Mesenteric fat pad (tissue), 1 donor: ENCODE measurements around the gene USH1C.

- PRO-cap = no peak
Measured at GRCh38 chr11:16967262-16967658, 47.0 kb downstream of the PLEKHA7 start.

DNA sequence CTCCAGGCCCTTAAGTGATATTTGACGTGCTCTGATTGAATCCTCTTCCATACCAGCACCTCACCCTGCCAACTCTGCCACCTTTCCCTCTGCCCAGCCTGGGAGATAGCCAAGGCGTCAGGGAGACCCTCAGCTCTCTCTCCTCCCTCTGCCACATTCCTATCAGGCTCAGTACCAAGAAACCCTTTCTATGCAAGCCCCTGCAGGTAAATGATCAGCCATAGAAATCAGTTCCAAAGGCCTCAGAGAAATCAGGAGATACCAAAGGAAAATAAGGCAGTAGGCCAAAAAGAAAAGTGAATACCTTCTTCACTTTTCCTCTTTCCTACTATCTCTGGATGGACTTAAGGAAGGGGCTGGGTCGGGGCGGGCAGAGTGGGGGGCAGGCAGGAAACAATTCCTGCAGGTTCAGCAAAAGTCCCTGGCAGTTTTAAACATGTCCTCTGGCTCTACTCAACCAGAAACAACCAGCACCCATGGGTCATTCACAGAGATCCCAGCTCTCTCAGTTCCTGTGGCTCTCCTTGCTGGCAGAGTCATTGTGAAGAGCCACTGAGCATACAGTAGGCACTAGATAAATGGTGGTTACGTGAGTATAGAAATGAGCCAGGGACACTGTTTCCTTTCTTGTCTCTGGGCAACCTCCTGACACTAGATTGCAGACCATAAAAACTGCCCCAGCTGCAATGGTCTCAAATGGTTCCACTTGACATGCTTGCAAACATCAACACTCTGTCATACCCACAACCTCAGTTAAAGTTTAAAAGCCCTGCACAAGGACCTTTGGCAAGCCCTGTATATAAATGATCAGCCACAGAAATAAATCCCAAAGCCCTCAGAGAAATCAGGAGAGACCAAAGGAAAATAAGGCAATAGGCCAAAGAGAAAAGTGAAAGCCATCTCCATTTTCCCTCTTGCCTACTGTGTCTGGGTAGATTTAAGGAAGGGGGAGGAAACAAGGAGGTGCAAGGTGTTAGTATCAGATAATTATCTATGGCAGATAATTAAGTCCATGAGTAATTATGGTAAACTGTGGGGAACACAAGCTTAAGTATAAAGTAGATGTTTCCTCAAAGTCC, 20.9 kb downstream of the PLEKHA7 start:
- PRO-cap = no peak

DNA sequence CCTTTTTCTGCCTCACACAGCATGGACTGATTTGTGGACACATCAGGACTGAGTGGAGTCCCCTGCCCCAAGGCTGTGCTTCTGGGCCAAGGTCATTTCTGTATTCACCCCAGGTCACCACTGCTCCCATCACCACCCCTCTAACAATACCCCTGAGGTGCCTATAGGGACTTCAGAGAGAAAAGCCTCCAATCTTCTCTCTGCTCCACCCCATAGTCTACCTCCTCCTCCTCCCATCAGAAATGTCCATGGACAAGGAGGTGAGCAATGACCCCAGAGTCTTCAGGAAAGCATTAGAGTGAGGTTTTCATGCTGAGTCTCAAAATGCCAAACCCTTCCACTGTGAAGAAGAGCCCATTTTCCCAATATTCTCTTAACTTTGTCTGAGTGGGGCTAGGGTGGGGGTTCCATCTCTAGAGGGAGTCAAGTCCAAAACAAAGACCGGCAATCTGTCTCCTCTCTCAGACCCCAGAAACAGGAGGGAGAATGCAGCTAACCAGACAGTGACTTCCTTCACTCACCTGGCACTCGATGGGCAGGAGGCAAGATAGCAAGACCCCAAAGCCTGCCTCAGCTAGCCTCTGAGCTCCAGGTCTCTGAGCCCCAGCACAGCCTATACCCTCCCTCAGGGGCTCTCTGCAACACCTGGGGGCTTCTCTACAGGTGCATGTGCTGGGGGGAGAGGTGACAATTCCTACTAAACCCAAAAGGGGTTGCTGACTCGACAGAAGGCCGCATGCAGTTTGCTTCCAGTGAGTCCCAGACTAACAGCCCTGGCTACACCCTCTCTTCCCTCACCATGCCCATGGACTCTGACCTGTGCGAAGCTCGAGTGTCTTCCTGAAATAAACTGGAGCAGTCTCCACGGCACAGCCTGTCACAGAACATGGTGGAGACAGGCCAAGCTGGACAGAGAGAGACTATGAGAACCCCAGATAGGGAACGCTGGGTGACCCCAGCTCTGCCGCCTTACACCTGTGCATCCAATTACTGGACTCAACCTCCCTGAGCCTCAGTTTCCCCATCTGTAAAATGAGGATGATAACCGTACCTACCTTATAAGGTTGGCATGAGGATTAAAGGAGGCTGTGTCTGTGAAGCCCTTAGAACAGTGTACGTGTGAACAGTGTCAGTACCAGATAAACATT, 16.8 kb downstream of the PLEKHA7 start:
- PRO-cap = no peak

DNA sequence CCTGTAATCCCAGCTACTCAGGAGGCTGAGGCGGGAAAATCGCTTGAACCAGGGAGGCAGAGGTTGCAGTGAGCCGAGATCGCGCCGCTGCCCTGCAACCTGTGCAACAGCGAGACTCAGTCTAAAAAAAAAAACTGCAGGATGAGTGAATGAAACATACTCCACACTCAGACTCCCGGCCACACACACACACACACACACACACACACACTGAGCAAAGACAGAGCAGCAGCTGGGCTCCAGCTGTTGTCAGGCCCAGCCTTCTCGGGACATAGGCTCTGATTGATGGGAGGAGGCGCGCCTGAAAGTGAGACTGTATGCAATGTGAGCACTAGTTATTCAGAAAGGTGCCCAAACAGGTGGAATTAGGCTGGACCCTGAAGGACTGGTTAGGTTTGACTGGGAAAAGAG, 1.5 kb upstream of the PLEKHA7 start:
- PRO-cap = no peak

DNA sequence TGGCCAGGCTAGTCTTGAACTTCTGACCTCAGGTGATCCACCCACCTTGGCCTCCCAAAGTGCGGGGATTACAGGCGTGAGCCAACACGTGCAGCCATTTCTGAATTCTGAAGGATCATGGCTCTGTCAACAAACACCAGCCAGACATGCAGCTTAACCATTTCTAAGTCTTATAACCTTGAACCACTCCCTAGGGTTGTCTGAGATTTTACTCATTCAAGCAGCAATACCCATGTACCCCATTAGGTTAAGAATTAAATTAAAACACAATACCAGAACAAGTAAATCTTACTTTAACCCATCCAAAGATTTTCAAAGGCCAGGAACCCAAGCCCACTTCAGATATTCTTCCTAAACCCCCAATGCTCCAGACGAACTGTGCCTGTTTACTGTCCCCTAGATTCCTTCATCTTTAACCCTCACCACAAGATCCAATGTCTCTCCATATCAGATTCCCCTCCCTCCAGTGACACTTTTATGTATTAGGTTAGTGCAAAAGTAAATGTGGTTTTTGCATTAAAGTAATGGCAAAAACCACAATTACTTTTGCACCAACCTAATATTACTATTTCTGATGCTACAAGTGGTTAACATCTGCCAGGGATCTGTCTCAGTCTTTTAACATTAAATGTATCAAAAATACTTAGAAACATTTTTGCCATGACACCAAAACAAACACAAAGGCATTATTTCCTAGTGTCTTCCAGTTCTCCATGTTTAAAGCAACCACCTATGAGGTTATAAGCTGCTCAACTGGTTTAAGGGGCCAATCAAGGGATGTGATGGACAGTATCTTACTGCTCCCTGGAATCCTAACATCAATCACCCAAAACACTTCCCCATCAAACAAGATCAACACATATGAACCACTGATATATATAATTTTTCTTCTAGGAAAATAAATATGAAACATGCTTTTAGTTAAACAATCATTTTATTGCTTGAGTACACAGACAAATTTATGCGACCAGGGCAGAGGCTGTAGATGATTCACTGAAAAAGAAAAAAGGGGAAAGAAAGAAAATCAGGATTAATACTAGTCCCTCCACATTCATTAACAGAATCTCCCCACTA, 3.7 kb downstream of the RPS13 start:
- PRO-cap = no peak

DNA sequence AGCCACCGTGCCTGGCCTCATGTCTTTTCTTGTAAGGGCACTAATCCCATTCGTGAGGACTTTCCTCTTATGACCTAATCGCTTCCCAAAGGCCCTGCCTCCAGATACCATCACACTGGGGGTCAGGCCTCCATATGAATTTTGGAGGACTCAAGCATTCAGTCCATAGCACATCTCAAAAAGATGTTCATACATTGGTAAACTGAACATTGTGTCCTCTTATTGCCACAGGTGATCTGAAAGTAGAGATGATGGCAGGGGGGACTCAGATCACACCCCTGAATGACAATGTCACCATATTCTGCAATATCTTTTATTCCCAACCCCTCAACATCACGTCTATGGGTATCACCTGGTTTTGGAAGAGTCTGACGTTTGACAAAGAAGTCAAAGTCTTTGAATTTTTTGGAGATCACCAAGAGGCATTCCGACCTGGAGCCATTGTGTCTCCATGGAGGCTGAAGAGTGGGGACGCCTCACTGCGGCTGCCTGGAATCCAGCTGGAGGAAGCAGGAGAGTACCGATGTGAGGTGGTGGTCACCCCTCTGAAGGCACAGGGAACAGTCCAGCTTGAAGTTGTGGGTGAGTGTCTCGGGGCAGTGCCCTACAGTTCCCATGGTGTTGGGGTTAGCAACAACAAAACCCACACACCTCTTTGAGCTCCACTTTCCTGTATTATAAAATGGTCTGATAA, 5.0 kb downstream of the NCR3LG1 start:
- PRO-cap = no peak

DNA sequence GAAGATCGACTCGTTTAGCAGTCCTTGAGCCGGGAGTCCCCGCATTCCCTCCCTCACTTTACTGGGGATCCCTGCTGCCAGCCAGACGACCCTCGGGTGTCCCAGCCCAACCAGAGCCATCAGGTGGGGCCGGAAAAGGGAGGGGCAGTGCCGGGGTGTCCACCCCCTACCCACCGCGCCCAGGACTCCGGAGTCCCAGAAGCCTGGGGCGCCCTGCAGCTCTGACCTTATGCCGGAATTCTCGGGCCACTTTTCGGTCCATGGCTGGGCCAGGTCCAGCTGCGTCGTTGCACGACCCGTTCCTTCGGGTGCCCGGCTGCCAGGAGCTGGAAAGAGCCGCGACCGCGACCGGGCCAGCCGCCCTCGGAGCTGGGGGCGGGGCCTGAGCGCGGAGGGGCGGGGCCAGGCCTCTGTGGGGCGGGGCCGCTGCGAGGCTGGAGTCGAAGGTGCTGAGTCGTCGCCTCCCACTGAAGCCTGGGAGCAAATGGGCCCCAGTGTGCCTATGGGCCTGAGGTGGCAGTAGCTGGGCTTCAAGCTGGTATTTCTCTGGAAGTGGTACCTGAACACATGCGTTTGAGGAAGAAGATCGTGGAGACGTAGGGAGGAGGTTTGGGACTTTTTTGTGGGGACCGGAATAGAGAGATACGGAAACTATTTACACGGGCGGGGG, at the start of gene USH1C:
TSS of gene USH1C (minus strand) at position 371 of the 670 bp plus-strand sequence.
- PRO-cap = no peak

DNA sequence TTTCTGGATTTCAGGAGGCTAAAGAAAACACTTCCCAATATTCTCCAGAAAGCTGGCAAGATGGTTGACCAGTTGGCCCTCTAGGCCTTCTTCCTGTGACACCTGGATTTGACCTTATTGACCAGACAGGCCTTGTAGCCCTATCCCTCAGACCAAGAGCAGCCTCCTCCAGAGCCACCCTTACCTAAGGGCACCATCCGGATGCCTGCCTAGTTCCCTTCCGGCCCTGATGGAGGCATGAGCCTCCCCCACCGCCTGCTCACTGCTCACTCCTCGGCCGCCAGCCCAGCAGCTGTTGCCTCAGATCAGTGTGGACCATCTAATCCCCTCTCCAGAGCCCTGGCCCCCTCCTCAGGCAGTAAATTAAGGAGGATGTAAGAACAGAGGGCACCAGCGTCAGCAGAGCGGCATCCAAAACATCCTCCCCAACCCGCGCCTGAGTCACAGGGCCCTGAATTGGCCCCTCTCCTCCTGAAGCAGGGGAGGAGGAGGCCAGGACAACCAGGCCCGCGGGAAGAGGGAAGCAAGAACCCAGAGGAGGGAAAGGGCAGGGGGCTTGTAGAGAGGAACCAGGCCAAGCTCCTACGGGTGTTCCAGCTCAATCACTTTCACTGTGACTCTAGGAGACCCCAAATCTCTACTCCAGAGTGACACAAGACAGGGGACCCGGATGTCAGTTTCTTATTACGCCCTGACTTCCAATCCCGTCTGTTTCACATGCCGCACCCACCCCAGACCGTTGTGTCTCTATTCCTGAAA, 31.4 kb upstream of the MYOD1 start:
- PRO-cap = no peak

GRCh38 chr11:18365702-18366246, 28.6 kb upstream of the LDHA start:
- PRO-cap = no peak

GRCh38 chr11:18392356-18392806, 2.0 kb upstream of the LDHA start:
- PRO-cap = no peak

- PRO-cap = no peak
Measured at GRCh38 chr11:18502286-18502585, 24.5 kb downstream of the TSG101 start.

DNA sequence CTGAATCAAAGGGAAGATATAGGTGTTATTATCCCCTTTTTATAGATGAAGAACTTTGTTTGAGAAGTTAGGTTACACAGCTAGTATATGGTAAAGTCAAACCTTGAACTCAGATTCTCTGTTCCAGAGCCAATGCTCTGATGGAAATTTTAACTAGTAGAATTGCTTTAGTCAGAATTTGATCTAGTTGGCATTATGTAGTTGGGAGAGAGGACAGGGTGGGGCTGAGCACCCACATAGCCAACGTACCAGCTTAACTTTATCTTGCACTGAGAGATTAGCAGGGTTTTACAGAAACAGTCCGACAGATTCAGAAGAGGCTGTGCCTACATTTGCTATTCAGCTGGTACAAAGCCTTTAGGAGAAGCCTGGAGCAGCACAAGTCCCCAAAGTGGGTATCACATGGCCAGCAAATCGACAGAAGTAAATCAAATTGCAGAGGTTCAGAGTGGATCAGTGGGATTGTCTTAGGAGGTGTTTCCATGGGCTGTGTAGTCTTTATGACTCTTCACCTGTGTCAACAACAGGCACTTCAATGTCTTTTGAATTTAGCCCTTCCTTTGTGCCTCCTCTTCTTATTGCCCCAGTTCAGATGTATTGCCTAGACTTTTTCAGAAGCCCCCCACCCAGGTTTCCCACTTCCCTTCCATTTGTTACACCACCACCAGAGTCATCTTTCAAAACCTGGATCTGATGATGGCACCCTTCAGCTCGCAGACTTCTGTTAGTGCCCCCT, 7.3 kb upstream of the CSRP3 start:
- PRO-cap = no peak

DNA sequence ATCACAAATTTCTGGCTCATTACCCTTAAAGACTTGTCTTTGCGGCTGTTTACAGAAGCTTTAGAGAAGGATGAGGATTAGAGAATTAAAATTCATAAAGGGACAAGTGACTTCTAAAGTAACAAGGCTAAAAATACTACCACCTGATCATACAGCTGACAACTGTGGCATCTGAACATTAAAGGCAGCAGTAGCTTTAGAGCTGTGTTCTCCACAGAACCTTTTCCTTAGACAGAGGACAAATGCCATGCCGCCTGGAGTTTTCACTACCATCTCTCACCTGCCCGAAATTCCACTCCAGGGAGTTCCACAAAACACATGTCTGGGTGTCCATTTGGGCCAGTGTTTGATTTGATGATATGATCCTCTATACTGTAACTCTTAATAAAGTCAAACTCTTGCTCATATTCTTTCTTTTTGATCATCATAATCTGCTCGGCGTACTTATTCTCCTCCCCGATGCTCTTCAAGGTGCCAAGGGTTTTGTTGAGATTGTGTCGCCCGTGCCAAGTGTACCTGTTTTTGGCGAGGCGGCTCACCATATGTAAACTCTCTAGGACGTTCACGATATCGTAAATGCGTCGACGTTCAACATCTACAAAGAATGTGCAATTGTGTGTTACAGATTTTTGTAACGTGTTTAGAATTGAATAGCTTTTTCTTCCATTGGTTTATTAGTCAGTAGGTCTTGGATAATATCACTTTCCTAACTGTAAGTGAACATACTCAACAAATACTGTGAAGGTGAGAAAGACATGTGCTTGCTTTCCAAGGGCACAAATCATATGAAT, 6.1 kb downstream of the E2F8 start:
- PRO-cap = no peak

GRCh38 chr11:19240124-19240780, 493 bp downstream of the E2F8 start:
- PRO-cap = no peak

GRCh38 chr11:19346129-19346801, 105.5 kb upstream of the E2F8 start:
- PRO-cap = no peak

DNA sequence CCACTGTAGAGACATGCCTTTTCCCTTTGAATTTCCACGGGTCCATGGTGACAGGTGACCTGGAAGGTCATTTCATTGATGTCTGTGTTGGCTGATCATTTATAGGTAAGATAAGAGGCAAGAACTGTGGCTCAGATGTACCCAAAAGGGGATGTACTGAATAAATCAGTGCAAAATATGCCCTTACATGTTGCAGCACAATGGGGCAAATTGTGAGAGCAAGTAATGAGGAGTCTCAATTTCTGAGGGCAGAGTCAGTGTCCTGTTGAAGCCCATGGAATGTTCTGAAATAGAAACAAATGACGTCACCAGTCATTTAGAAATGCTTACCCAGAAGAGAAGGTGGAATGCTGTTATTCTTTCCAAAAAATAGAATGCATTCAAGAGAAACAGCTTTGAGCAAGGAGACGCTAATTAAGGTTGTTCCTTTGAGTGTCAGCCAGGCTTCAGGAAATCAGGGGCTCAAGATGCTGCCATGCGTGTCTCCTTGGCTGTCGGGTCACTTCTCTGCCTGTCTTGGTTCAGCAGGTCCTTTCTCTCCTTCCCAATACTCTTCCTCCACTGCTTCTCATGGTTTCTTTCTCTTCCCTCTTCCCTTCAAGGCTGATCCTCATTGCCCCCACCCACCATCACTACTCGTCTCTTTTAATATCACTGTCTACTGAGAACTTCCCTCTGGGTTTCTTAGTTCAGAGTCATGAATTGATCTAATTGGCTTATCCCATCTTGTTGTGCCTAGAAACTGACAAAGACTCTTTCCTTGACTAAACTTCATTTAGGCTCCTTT, 118.8 kb upstream of the E2F8 start:
- PRO-cap = no peak

GRCh38 chr11:19474819-19475769, 234.3 kb upstream of the E2F8 start:
- PRO-cap = no peak

DNA sequence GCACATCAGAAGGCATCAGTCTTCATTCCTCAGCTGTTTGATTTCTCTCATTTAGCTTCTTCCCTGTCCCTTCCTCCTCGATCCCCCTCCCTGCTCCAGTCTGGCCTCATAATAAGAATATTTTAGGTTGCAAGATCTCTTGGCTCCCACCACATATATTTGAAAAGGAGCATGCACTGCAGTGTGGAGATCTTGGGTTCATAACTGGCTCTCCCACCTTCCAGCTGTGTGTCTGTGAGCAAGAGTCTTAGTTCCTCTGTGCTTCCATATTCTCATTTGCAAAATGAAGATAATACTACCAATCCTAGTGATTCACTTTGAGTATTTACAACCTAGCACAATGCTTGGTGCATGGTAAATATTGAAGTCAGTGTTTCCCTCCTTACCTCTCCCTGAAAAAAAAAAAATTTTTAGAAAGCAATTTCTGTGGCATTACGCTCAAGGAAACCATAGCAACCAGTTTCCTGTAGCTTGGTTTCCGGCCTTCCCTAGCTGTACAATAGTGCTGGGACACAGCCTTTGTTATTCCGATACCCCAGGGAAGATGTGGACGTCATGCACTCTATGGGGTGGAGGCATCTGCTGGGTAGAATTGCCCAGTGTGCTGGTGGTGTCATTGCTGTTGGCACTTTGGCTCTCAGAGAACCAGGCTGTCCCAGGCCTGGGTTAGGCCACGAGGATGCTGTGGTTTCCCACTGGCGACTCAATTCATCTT, 36.4 kb upstream of the NAV2 start:
- PRO-cap = no peak

DNA sequence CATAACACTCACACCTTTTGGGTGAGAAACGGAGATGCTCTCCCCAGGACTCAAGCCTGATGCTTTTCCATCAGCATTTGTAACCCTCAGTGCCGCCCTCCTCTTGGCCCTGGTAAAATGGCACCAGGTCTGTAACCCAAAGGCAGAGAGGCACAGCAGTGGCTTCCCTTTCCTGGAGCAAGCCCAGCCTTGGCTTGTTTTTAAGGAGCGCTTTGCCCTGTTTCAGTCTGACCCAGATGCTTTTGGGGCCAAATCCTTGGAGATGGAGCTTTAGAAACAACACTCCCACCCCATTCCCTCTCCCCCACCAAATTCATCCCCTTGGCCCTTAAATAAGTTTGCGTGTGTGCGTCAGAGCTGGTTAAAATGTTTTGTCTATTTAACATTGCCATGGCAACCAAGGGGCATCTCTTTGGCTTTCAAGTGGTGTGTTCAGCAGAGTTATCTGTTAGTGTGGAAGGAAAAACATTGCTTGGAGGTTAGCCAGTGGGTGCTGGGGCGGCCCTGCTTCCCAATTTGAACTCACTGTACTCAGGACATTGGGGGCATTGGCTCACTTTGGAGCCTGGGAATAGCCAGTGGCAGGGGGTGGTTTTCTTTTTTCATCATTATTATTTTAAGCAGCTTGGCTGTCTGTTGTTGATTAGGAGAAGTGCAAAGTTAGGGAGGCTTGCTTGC, 134.2 kb downstream of the NAV2 start:
- PRO-cap = no peak

GRCh38 chr11:20000491-20001246, 159.6 kb downstream of the DBX1 start:
- PRO-cap = no peak